ENCODE measurements around the gene PCNT.

GRCh38 chr21:46031690-46031889 is 50.0 kb downstream of the COL6A1 start:
- PRO-cap, 2 experiments: no peak in any of the 2 experiments

DNA sequence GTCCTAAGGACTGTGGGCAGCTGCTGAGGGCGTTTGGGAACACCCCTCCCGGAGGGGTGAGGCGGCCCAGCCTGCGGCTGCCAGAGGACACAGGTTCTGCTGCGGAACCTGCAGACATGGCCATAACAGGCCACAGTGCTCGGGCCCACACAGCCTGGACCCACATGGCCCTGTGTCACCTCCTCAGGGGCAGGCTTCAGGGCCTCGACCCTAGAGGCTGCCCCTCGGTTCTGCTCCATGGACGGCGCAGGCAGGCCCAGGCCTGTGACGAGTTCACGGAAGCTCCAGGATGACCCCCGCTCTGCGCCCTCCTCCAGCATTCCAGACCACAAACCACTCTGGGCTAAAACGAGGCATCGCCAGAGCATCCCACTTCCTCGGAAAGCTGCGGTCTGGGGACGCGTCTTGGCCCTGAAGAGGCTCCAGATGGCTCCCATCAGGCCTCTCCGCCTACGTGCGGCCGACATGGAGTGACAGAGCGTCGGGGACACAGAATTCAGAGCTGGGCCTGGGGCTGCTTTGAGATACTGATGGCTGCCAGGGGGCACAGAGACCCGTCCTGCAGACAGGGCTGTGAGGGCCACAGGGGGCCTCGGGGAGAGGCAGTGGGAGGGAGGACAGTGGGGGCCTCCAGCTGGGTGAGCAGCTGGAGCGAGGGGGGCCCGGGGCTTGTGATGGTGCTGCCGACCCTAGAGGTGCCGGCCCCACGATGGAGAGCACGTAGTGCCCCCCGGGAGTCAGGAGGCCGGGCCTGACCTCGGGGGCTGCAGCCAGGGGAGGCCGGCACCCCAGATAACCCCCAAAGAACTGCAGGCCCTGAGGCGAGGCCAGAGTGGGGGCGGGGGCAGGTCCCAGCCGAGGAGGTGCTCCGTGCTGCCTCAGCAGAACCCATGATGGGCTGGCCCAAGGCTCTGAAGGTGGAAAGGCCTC is 54.8 kb downstream of the COL6A1 start:
- PRO-cap, 2 experiments: no peak in any of the 2 experiments

GRCh38 chr21:46064930-46065961 is 32.7 kb upstream of the COL6A2 start:
- PRO-cap, 2 experiments: no peak in any of the 2 experiments

- PRO-cap, 2 experiments: no peak in any of the 2 experiments
These were observed 4.9 kb downstream of the FTCD start for GRCh38 chr21:46150428-46150999.

GRCh38 chr21:46155809-46156213 is 432 bp upstream of the FTCD start:
- PRO-cap, 2 experiments: no peak in any of the 2 experiments

DNA sequence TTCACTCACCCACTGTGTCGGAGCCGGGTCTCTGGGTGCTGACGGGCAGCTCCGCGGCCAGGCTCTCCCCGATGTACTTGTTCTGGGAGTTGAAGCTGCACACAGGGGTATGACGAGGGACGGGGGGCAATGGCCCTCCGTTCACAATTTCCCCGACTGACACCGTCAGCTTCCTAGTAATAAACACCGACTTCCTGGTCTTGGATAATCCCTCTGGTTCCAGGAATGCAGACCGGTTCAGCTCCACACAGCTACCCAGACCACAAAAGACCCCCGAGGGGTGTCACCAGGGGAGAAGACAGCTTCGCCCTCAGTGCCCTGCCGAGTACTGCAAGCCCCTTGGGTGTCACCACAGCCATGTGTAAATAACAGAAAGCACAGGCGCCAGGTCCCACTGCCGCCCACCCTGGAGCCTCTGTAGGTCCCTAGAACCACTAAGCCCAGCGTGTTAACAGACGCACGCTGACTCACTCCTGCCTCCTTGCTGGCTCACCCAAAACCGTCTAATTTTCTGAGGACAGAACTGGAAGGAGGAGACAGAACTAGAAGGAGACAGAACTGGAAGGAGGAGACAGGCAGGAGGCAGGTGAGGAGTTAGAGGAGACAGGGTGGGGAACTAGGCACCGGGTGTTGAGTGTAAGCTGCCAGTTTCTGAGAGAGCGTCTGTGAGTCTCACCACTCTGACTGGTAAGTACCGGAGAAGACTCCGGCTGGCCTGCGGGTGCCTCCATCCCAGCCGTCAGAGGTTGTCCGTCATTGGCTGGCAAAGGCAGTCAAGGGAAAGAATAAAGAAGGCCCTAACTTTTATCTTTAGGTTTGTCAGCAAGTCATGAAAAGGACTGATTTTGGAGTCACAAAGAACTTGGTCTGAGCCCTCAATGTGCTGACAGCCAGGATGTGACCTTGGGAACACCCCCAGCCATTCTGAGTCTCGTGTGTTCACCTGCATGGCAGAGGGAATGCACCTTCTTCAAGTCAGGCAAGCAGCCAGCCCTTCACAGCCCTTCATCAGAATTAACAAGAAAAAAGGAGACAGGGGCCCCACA is 19.2 kb downstream of the MCM3AP start:
- PRO-cap, 2 experiments: no peak in any of the 2 experiments

DNA sequence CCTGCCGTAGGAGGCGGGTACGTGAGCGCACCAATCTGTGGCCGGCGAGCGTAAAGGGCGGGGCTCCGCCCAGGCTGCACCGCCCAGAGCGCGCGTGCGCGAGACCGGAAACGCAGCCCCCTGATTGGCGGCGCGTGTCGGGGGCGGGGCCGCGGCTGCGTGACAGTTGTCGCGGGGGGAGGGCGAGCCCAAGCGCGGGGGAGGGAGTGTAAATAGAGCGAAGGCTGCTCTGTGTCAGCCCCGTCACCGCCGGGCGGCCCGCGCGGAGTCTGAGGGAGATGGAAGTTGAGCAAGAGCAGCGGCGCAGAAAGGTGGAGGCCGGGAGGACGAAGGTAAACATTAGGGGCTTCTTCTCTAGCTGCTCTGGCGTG is at the start of gene PCNT:
PCNT (plus strand) TSS at position 206 of the 371 bp plus-strand sequence.
- PRO-cap, 2 experiments: peak in 2 of 2 experiments; most common plus-strand start position 191 of the sequence (in 2)

- PRO-cap, 2 experiments: no peak in any of the 2 experiments
These were observed 9.4 kb downstream of the DIP2A start for GRCh38 chr21:46468027-46468642.

DNA sequence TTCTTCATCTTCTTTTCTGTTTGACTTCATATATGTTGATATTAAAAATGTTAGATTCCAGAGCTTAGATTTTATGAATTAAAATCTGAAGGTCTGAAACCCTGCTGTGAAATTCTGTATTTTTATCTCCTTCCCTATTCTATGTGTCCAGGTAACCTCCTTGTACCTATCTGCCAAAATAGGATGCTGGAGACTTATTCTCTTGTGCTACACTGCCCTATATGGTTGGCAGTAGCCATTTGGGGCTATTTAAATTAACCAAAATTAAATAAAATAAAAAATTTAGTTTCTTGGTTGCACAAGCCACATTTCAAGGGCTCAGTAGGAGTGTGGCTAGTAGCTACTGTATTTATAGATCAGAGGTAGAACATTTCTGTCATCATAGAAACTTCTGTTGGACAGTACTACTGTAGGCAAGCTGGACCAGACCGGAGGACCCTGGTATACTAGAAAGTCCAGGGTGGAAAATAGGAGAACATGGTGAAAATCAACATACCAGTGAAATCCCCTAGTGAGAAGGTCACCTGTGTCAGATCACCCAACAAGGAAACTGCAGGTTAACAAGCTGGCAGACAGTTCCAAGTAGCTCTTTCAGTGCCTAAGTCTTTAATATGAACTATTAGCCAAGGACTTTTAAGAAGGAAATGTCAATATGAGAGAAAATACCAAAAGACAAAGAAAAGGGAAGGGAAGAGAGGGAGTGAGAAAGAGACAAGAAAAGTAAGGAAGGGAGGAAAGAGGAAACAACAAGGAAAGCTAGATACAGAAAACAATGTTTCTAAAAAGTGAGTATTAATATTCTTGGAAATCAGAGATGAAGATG is 71.2 kb downstream of the DIP2A start:
- PRO-cap, 2 experiments: no peak in any of the 2 experiments

DNA sequence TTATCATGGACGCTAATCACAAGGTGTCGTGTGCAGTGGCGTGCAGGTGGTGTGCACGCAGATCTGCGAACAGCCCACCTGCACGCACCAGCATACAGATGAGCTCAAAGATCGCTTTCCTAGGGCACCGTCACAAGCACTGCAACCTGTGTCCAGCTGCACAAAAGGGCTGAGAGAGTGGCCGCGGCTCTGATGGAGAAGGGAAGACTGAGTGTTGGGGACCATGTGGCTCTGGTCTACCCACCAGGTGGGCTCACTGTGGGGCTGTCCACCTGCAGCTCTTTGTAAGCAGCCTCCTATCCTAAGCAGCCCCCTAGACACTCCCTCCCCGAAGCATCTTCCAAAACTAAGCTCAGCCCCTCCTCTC is 50.9 kb downstream of the S100B start:
- PRO-cap, 2 experiments: no peak in any of the 2 experiments

- PRO-cap, 2 experiments: no peak in any of the 2 experiments
These were observed 13.2 kb upstream of the PRMT2 start for GRCh38 chr21:46622188-46622756.

Data from psoas muscle (tissue), 2 donors.